Adrenal gland (tissue), 7 donors: ENCODE data around the gene MRPS26.

DNA sequence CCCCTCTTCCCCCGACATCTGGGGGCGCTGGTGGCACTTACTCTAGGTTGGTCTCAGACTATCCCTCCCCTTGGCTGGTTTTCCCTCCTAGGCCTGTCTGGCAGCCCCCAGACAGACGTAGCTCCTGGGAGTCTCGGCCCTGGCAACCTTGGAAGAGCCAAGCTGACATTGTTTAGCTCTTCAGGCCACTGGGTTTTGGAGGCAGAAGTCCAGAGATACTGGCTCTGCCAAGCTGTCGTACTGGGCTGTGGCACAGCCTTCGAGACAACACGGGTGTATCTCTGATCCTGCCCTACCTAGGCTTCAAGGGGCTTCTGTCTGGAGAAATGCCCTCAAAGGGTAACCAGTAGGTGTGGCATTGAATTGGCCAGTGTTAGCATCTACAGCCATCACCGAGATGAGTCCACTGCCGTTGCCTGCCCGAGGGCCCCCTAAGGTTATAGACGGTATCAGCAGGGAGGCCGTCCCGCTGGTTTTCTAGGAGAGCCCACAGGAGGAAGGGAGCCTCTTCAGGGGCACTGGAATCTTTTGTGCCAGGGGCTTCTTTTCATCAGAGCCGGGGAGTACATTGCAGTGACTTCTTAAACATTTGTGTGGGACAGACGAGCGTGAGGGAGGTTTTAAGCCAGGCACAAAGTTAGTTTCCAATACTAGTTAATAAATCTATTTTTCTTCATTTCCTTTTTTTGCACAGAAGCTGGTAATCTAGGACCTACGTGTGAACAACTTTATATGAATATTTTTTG, 46.2 kb downstream of the STK35 start:
- PRO-cap, 3 experiments, result no peak in any of the 3 experiments
- RAMPAGE, long total RNA, 4 experiments, result no peak in any of the 4 experiments
- RRBS, result no CpG with 5 or more reads among the region's 17 CpGs

GRCh38 chr20:2218075-2218657, 77.6 kb upstream of the TGM3 start:
- PRO-cap, 3 experiments, result peak in 1 of 3 experiments; most common plus-strand start chr20:2218362 (in 1)
- RAMPAGE, long total RNA, 4 experiments, result no peak in any of the 4 experiments
- RRBS, result no CpG with 5 or more reads among the region's 5 CpGs

- PRO-cap, 3 experiments, result peak in 1 of 3 experiments; most common minus-strand start chr20:2439358 (in 1)
- RAMPAGE, long total RNA, 4 experiments, result no peak in any of the 4 experiments
- RRBS, result no CpG with 5 or more reads among the region's 5 CpGs
These were observed 31.4 kb downstream of the SNRPB start for GRCh38 chr20:2439075-2439640.

GRCh38 chr20:2458494-2459418, 11.8 kb downstream of the SNRPB start:
- PRO-cap, 3 experiments, result no peak in any of the 3 experiments
- RAMPAGE, long total RNA, 4 experiments, result no peak in any of the 4 experiments
- RRBS, result no CpG with 5 or more reads among the region's 7 CpGs

DNA sequence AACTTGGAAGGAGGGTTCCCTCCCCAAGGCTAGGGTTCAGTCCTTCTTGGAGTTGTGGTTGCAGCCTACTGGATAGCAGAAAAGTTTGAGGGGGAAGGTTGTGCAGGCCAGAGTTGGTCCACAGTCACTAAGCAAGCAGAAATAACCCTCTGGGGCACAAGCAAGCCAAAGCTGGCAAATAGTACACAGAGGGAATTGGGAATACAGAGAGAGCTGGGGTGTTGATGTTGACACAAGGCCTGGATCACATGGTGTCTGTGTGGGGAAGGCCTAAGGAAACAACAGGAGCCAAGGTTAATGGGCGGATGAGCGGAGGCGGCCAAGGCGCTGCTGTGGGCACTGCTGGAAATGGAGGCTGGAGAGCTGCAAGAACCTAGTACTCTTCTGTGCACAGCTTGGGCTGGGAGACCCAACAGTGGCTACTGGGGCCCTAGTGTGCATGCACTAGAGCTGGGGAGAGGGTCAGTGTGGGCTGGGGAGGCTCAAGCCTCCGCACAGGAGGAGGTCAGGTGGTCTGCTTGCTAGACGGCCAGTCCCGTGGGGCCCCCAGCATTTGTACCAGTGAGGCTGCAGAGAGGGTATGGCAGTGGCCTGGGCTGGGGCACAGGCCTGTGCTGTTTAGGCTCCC, 5.5 kb upstream of the SNRPB start:
- PRO-cap, 3 experiments, result no peak in any of the 3 experiments
- RAMPAGE, long total RNA, 4 experiments, result no peak in any of the 4 experiments
- RRBS, result no CpG with 5 or more reads among the region's 7 CpGs

- PRO-cap, 3 experiments, result no peak in any of the 3 experiments
- RAMPAGE, long total RNA, 4 experiments, result no peak in any of the 4 experiments
- RRBS, result no CpG with 5 or more reads among the region's 12 CpGs
These were observed 5.2 kb downstream of the NOP56 start for GRCh38 chr20:2657400-2658212.

GRCh38 chr20:2957831-2958385, 84.6 kb downstream of the PTPRA start:
- PRO-cap, 3 experiments, result no peak in any of the 3 experiments
- RAMPAGE, long total RNA, 4 experiments, result no peak in any of the 4 experiments
- RRBS, result no CpG with 5 or more reads among the region's 4 CpGs

DNA sequence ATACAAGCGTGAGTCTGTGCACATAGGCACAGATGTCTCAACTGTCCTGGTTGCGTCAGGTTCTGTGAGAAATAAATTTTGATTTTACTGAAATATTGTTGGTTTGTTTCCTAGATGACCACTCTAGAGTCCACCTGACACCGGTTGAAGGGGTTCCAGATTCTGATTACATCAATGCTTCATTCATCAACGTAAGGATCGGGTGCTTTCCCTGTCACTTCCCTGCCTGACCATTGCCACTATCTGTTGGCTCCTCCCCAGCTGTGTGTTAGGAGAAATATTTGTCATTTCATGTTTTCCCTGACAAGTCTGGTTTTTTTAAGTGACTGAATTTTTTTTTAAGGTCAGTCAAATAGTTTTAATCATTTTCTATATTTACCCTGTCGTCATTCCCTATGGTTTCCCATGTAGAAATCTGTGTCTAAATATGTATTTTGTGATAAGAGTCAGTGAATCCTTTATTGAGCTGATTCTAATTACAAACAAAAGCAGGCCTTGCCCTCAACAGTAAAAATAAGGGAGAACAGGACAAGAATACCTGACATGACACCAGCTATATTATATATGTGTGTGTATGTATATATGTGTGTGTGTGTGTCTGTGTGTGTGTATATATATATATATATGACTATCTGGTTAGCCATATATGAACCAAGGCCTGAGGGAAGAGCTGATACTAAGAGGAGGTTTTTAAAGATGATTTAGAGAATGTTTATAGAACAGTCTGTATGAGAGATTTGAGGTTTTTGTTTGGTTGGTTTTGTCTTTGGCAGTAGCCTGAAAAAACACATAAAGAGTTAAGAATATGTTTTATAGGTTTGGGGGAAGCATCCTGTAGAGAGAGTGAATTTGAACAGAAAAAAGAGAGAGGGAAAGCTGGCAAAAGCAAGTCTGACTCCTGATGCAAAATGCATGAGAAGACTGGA, 35.9 kb upstream of the GNRH2 start:
- PRO-cap, 3 experiments, result no peak in any of the 3 experiments
- RAMPAGE, long total RNA, 4 experiments, result no peak in any of the 4 experiments
- RRBS, result no CpG with 5 or more reads among the region's 6 CpGs

GRCh38 chr20:3044990-3046152, at the start of gene MRPS26:
Gene MRPS26, plus strand, starts transcription at chr20:3046052.
- PRO-cap, 3 experiments, result peak in 3 of 3 experiments; most common plus-strand start chr20:3046052 (in 2); most common minus-strand start chr20:3045655 (in 2)
- RAMPAGE, long total RNA, 4 experiments, result start-site peak on the plus strand in 3 of 4 experiments, at chr20:3046052-3046085 at its widest, 43 to 379 reads per replicate
- RRBS, result under 1% methylated on average over 31 of the region's 68 CpGs

GRCh38 chr20:3049489-3050029, 3.7 kb downstream of the MRPS26 start:
- PRO-cap, 3 experiments, result no peak in any of the 3 experiments
- RAMPAGE, long total RNA, 4 experiments, result no peak in any of the 4 experiments
- RRBS, result no CpG with 5 or more reads among the region's 8 CpGs

DNA sequence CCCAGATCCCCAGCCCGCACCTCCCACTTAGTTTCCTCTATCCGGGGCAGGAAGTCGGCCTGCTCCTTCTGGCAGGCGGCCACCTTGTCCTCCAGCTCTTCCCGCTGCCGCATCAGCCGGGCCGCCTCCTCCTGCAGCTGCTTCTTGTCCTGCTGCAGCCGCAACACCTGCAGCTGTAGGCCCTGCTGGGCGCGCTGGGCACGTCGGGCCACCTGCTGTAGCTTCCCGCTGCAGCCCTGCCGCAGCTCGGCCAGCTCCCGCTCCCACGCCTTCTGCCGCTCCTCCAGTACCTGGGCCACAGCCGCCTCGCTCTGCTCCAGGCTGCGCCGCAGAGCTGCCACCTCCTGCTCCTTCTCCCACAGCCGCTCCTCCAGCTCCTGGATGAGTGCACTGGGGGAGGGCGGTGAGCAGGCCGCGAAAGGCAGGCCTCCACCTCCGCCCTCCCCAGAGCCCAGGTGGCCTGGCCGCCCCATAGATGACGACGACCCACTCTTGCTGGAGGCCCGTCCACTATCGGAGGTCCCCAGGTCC, 5.9 kb upstream of the FASTKD5 start:
- PRO-cap, 3 experiments, result no peak in any of the 3 experiments
- RAMPAGE, long total RNA, 4 experiments, result no peak in any of the 4 experiments
- RRBS, result 60% methylated on average over 6 of the region's 33 CpGs

- PRO-cap, 3 experiments, result no peak in any of the 3 experiments
- RAMPAGE, long total RNA, 4 experiments, result no peak in any of the 4 experiments
- RRBS, result no CpG with 5 or more reads among the region's 21 CpGs
These were observed 6.6 kb downstream of the LZTS3 start for GRCh38 chr20:3166734-3167157.

GRCh38 chr20:3212514-3212966, 3.2 kb downstream of the ITPA start:
- PRO-cap, 3 experiments, result no peak in any of the 3 experiments
- RAMPAGE, long total RNA, 4 experiments, result no peak in any of the 4 experiments
- RRBS, result no CpG with 5 or more reads among the region's 2 CpGs

GRCh38 chr20:3687395-3688083, 5.7 kb upstream of the ADAM33 start:
- PRO-cap, 3 experiments, result no peak in any of the 3 experiments
- RAMPAGE, long total RNA, 4 experiments, result start-site peak on the minus strand in 1 of 4 experiments, at chr20:3687719-3687726 at its widest, 6 reads per replicate
- RRBS, result no CpG with 5 or more reads among the region's 3 CpGs

- PRO-cap, 3 experiments, result no peak in any of the 3 experiments
- RAMPAGE, long total RNA, 4 experiments, result no peak in any of the 4 experiments
- RRBS, result no CpG with 5 or more reads among the region's 23 CpGs
These were observed 7.5 kb upstream of the ADAM33 start for GRCh38 chr20:3688903-3690185.

- PRO-cap, 3 experiments, result no peak in any of the 3 experiments
- RAMPAGE, long total RNA, 4 experiments, result no peak in any of the 4 experiments
- RRBS, result no CpG with 5 or more reads among the region's 6 CpGs
These were observed 467 bp upstream of the SPEF1 start for GRCh38 chr20:3781752-3782077.

DNA sequence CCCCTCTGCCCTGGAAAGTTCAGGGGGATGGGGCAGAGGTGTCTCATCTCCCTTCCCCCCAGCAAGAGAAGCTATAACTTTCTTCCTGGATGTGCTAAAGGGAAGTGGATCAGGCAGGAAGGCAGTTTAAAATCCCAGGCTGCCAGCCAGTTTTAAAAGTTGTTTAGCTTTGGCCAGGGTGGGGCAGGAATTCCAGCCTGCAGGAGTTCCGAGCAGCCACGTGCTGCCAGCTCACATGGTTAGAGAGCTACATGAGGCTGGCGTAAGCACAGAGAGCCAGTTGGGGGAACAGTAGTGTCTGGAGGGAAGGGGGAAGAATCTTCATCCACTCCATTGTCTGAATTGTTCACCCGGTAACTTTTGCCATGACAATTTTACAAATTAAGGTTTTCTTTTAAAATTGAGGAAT, 12.0 kb downstream of the CDC25B start:
- PRO-cap, 3 experiments, result peak in 3 of 3 experiments; most common plus-strand start position 97 of the sequence (in 1); most common minus-strand start position 128 of the sequence (in 3)
- RAMPAGE, long total RNA, 4 experiments, result start-site peak on the plus strand in 2 of 4 experiments, centred at positions 219 to 265 of the sequence, 11 to 14 reads per replicate
- RRBS, result no CpG with 5 or more reads among the region's 4 CpGs

GRCh38 chr20:3815920-3816198, 4.5 kb upstream of the AP5S1 start:
- PRO-cap, 3 experiments, result no peak in any of the 3 experiments
- RAMPAGE, long total RNA, 4 experiments, result no peak in any of the 4 experiments
- RRBS, result no CpG with 5 or more reads among the region's 5 CpGs

- PRO-cap, 3 experiments, result peak in 3 of 3 experiments; most common minus-strand start chr20:3935481 (in 2)
- RAMPAGE, long total RNA, 4 experiments, result start-site peak on the minus strand in 1 of 4 experiments, at chr20:3935350-3935524 at its widest, 28 reads per replicate
- RRBS, result no CpG with 5 or more reads among the region's 6 CpGs
These were observed 46.2 kb downstream of the PANK2 start for GRCh38 chr20:3935244-3935862.

DNA sequence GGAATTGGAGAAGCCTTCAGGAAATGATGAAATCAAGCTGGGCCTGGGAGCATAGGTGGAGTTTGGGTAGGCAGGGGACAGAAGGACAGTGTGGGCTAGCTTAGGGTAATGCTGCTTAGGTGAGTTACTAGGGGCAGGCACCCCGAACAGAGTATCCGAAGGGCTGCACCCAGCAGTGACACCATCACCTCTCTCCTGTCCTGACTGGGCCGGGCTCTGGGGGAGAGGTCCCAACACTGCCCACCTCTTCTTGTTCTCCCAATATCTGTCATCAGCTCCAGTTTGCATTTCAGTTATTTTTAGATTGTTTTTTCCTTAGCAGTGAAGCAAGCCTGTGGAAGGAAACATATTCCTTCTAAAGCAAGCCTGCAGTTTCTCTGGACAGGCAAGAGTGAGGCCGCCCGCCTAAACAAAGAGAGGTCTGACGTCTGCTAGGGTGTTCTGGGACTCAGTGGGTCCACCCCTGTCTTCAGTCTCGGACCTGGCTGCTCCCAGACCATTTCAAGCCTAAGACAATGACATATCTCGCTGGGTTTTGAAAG, 36.6 kb upstream of the RNF24 start:
- PRO-cap, 3 experiments, result no peak in any of the 3 experiments
- RAMPAGE, long total RNA, 4 experiments, result no peak in any of the 4 experiments
- RRBS, result no CpG with 5 or more reads among the region's 8 CpGs